Peyer's patch (tissue), 4 donors: ENCODE results near the gene UBAC1.

DNA sequence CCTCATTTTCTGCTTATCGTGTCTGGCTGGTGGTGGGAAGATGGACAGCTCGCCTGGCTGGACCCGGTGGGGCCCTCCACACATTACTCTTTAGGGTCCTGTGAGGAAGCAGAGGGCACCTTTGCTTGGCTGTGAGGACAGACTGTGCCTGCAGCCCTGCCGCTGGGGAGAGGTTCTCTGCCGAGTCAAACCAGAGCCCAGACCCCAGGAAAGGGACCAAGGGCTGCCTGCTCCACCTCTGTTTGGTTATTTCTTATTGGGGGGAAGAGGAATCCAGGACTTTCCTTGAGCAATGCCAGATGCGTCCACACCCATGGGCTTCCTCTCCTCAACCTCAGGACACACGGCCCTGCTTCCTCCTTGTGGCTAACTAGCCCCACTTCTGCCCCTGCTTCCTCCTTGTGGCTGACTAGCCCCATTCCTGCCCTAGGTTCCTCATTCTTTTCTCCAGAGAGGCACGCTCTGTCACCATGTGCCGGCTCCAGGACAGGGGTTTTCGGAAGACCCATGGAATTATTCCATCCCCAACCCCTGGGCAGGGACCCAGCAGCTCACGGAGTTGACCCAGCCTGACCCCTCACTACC lies 11.4 kb upstream of the FCN1 start:
- PRO-cap: no peak
- RAMPAGE, long total RNA, 4 experiments: no peak in any of the 4 experiments

DNA sequence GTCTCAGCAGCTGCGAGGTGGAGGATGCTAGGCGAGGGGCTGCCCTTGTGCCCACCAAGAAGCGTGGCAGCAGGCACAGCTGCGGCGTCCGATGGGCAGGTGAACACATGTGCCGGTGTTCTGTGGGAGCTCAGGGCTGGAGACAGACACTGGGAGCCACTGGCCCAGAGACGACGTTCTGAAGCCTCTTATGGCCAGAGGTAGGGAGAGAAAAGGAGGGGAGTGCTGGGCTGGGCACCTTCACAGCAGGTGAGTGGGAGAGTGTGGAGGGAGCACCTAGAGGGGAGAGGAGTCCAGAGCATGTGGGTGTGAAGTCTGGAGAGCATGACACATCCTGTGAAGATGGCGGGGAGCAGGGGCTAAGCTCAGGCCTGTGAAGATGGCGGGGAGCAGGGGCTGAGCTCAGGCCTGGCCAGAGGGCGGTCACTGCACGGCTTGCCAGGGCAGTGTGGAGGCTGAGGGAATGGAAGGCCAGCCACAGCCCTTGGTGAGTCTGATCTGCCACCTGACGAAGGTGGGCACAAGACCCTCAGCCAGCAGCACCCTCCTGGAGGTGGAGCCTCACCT lies 79.2 kb upstream of the FCN1 start:
- PRO-cap: no peak
- RAMPAGE, long total RNA, 4 experiments: no peak in any of the 4 experiments

DNA sequence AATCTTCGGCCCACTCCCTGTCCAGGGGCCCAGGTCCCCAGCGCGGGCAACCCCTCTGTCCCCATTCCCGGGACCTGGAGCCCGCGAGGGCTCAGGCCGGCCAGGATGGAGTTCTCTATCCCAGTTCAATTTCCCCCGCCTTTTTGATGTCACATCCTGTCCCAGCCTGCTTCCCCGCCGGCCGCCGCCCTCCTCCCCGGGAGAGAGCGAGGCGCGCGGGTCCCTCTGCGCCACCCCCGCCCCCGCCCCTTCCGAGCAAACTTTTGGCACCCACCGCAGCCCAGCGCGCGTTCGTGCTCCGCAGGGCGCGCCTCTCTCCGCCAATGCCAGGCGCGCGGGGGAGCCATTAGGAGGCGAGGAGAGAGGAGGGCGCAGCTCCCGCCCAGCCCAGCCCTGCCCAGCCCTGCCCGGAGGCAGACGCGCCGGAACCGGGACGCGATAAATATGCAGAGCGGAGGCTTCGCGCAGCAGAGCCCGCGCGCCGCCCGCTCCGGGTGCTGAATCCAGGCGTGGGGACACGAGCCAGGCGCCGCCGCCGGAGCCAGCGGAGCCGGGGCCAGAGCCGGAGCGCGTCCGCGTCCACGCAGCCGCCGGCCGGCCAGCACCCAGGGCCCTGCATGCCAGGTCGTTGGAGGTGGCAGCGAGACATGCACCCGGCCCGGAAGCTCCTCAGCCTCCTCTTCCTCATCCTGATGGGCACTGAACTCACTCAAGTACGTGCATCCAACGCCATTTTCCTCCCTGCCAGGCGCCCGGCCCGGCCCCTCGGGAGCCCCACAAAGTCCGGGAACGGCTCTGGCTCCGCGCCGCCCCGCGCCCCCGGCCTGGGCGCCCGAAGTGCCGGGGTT lies 12.2 kb upstream of the OLFM1 start:
- PRO-cap: bidirectional peak, plus-strand start at position 349 of the sequence, minus-strand start at position 187 of the sequence
- RAMPAGE, long total RNA, 4 experiments: no peak in any of the 4 experiments

DNA sequence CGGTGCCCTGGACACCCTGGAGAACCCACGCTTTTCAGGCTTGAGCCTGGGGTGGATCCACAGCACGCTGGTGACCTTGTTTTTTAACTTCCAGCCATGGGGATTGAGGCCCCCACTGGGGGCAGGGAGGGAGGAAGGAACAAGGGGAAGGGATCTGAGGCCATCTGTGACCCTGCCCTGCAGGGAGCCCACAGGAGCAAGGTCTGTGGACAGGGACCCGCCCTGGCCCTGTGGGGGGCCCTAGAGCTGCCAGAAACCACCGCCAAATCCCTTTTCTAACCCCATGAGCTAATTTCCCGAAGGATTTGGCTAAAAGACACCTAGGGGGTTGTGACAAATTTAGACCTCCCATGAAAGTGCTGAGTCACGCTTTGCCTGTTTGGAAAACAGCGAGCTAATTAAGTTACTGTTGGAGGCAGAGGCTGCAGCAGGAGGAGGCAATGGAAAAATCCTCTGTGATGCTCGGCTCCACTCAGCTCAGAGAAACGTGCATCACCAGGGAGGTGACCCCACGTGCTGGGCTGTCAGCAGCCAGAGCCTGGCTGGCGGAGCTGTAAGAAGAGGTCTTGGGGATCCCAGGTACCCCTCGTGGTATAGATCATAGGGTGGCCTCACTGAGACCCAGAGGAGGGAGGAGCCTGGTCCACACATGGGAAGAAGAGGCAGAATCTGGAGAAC lies 50.0 kb downstream of the OLFM1 start:
- PRO-cap: no peak
- RAMPAGE, long total RNA, 4 experiments: no peak in any of the 4 experiments

DNA sequence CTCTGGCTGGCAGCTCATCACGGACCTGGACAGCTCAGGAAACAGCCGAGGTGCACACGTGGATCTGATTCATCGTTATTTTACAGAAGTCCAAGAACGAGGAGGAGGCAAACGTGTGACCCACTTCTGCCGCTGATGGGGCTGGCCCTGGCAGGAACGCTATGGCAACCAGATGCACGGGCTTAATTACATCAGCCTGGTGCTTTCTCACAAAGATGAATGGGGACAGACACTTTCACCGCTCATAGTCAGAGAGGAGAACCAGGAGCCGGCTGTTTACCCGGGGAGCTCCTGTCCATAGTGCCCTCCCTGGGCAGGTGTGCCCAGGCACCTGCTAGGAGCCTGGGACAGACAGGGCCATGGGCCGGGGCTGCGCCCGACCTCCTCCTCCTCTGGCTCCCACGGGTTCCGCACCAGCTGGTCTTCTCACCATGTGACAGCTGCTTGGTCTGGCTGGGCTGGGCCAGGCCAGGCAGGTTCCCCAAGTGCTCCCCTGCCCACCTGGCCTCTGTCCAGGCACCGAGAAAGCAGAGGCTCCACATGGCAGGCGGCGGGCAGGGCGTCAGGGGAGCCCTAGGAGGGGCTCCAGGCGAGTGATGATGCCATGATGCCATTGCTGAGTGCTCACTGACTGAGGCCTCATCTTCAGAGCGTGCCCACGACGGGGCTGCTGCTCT lies 59.9 kb downstream of the OLFM1 start:
- PRO-cap: no peak
- RAMPAGE, long total RNA, 4 experiments: no peak in any of the 4 experiments

- PRO-cap: no peak
- RAMPAGE, long total RNA, 4 experiments: no peak in any of the 4 experiments
Measured at GRCh38 chr9:135441289-135441906, 38.2 kb upstream of the PPP1R26 start.

GRCh38 chr9:135500222-135500426 lies 358 bp upstream of the MRPS2 start:
- PRO-cap: no peak
- RAMPAGE, long total RNA, 4 experiments: no peak in any of the 4 experiments

DNA sequence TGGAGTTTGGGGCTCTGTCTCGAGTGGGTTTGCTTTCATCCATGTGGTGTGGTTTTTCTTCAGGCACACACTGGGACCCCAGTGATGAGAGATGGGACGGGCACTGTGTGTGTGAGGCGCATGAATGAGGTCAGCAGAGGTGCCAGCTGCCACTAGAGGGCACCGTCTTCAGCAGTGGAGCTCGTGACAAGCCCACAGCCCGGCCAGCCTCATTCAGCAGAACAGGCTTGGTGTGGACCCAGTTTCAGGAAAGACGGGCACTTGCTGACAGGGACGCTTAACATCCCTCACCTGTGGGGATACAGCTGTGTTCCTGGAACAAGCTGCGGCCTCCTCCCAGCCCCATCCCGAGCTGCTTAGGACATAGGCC lies 4.2 kb downstream of the MRPS2 start:
- PRO-cap: no peak
- RAMPAGE, long total RNA, 4 experiments: no peak in any of the 4 experiments

DNA sequence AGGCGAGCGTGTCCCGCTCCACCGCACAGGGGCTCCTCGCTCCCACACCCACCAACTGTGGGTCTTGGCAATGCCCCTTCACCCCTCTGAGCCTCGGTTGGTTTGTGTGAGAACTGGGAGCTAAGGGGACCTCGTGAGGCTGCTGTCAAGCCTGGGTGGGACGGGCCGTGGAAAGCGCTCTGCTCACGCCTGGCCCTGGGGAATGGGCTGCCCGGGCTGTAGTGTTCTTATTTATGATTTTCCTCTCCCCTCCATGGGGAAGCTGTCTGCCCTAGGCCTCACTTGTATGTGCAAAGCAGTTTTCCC lies 7.1 kb downstream of the MRPS2 start:
- PRO-cap: no peak
- RAMPAGE, long total RNA, 4 experiments: no peak in any of the 4 experiments

DNA sequence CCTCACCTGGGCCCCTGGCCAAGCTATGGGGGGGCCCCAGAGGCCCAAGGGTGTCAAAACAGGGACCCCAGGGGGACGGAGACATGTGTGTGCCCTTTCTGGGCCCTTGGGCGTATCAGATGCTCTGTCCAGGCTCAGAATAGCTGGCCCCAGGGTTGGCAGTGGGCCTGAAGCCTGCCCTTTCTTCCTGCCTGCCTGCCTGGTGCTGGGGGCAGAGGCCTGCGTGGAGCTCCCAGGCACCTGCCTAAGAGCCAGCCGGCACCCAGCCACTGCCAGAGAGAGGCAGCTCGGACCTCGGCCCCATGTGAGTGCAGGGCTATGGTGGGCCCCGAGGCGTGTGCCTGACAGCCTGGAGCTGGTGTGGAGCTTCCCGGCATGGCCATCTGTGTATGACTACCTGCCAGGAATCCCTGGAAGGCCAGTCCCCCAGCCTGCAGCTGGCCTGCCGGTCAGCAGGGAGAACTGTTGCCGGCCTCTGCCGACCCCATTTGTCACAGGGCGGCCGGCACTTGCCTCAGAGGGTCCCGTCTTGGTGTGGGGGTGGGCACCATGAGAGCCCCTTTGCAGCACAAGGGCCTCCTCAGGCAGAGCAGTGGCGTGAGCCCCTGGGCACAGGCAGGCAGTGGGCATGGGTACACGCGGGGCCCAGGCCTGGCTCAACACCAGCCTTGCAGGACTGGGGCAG lies 42.0 kb downstream of the KCNT1 start:
- PRO-cap: no peak
- RAMPAGE, long total RNA, 4 experiments: no peak in any of the 4 experiments

- PRO-cap: no peak
- RAMPAGE, long total RNA, 4 experiments: no peak in any of the 4 experiments
Measured at GRCh38 chr9:135906476-135906982, 817 bp downstream of the CAMSAP1 start.

DNA sequence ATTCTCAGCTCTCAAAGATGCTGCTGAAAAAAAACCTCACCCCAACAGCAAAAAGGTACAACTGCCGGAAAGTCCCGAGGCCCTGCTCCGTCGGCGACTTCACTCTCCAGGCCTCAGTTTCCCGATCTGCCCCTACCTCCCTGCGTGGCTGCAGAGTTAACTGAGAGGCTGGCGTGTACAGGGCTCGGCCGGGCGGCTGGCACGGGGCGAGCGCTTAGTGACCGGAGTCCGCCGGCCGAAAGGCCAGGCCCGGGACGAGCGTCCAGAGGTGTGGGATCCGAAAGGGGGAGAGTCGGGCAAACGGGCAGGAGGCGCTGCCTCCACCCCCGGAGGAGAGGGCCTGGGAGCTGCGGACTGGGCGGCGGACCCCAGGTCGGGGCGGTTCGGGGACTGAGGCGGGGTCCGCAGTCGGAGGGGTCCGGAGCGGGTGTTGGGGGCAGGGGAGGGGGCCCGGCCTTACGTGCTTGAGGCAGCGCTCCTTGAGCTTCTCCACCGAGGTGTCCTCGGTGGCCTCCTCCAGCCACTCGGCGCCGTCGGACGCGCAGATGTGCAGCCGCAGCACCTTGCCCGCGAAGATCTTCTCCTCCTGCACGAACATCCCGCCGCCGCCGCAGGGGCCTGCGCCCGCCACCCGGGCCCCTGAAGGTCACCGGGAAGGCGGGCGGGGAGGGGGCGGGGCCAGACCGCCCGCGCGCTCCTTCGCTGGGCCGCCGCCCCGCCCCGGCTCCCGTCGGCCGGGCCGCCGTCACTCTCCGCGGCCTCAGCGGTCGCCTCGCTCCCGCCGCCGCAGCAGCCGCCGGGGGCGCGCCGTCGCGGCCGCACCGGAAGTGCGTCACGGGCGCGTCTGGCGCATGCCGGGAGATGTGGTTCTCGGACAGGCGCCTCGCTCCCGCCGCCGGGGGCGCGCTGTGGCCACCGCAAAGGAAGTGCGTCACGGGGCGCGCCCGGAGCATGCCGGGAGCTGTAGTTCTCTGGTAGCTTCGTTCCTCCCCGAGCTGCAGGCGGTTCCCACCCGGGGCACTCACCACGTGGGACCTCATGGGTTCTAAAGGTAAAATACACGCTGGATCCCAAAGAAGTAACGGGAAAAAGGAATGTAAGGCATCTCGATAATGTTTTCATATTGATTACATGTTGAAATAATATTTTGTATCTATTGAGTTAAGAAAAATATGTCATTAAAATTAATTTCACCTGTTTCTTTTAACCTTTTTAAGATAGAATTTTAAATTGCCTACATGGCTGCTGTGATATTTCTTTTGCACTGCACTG lies at the start of gene UBAC1:
Gene UBAC1, minus strand, starts transcription at position 809 of the 1,272 bp plus-strand sequence.
- PRO-cap: unidirectional peak, minus-strand start at position 641 of the sequence; unidirectional peak, minus-strand start at position 798 of the sequence
- RAMPAGE, long total RNA, 4 experiments: start-site peak on the minus strand in 2 of 4 experiments, centred at positions 641 to 647 of the sequence, 105 to 185 reads per replicate

DNA sequence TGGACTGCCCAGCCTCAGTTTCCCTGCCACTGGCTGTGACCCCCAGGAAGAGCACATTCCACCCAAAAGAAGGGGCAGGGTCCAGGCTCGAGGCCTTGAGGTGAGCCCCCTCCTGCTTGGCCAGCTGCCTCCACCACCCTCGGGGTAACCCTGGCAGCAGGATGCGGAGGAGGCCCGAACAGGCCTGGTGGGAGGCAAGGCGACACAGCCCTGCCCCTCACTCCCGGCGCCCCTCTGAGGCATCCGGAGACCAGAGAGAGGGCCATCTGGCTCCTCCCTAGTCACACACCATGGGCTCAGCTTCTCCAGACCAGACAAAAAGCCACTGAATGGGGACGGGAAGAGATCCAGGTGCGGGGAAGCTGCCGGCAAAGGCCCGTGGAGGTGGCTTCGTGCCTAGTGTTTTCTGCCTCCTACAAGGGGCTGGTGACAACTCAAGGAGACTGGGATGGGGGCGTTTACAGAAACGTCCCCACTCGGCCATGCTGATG lies 42.1 kb downstream of the NACC2 start:
- PRO-cap: no peak
- RAMPAGE, long total RNA, 4 experiments: no peak in any of the 4 experiments

DNA sequence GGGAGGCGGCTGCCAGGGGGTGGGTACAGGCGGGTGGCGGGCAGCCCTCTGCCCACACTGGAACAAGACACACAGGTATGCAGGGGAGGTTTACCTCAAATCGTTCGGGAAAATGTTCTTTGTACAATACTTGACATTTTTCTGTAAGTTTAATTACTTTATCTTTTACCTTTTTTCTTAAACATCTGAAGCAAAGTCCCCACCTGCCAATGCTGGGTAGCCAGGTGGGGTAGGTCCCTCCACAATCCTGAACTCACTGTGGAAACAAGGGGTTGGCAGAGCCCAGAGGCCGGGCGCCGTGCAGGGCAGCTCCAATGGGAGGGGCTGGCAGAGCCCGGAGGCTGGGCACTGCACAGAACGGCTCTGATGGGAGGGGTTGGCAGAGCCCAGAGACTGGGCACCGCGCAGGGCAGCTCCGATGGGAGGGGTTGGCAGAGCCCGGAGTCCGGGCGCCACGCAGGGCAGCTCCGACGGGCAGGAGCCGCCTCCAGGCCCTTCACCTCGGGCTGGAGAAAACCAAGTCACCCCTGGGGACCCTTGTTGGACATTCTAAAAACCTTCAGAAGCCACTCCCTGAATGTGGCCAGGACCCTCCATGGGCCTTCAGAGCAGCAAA lies 9.4 kb downstream of the NACC2 start:
- PRO-cap: unidirectional peak, plus-strand start at position 434 of the sequence
- RAMPAGE, long total RNA, 4 experiments: no peak in any of the 4 experiments

DNA sequence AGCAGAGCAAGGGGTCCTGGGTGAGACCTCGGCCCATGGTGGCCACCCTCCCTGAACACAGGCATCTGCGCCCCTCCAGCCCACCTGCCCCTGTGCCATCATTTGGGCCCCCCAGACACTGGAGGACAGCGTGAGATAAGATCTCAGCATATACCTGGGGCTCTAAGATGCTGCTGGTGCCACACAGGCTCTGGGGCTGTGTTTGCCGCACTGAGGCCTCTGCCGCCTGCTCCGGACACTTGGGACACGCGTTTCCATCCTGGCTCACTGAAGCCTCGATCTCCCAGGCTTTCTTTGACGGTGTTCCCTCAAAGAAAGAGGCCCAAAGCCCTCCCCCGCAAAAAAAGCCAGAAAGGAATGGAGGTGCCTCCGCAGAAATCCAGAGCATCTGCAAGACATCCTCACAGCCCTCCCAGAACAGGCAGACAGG lies 3.4 kb downstream of the TMEM250 start:
- PRO-cap: no peak
- RAMPAGE, long total RNA, 4 experiments: no peak in any of the 4 experiments

DNA sequence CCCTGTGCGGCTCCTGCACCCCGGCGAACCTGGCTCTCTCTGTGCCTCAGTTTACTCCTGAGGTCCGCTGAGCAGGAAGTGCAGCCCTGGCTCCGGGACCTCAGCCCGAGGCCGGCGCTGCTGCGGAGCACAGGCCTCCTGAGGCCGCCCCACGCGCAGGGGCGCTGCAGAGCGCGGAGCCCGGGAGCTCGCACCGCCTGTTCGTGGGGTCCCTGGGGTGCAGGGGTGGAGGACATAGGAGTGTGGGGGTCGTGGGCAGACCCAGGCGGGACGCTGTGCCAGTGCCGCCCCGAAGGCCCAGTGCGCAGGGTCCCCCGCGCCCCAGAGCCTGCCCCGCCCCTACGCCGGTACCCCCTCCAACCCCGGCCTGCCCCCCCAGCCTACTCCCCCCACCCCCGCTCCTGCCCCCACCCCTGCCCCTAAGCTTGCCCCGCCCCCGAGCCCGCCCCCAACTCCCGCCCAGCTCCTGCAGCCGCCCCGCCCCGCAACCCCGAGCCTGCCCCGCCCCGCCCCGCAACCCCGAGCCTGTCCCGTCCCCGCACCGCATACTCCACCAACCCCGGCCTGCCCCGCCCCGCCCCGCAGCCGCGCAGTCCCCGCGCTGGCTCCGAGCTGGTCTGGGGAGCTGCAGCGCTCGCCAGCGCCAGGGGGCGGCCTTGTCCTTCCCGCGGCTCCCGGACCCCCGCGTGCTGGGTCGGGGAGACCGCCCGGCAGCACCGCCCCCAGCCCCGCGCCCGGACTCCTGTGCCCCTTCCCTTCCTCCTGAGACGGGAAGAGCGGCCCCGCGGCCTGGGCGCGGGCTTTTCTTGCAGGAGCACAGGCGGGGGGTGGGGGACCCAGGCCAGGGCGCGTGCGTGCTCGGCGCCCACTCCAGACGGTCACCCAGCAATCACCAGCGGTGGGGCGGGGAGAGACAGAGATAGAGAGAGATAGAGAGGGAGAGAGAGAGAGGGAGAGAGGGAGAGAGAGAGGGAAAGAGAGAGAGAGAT lies 14.4 kb upstream of the TMEM250 start:
- PRO-cap: no peak
- RAMPAGE, long total RNA, 4 experiments: no peak in any of the 4 experiments

DNA sequence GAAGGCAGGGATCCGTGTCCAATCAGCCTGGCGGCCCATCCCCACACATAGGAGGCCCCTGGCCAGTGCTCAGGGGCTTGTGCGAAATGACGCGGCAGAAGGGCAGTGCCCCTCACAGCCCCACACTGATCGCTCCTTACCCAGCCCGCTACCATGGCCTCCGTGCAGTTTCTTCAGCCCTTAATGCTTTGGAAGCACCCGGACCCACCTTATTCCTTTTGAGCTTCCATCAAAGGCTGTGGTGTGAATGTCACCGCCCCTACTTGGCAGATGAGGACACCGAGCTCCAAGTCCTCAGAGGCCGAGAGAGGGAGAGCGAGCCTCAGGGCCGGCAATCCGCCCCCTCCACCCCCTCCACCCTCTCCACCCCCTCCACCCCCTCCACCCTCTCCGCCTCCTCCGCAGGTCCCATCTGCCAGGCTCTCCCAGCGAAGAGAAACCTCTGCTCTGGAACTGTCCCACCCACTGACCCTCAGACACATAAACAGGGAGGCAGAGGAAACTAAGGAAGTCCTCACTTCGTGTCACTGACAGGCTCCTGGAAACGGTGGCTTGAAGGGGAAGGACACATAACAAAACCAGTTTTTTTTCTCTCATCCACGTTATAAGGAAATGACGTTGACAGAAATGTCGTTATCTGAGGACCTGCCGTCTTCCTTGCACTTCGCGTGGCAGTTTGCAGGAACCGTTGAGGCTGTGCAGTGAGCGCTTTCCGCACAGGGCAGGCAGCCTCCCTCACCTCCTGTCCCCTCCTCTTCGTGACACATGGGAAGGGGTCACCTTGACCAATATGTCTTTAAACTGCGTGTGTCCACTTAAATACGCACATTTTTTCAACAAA lies 13.9 kb downstream of the QSOX2 start:
- PRO-cap: bidirectional peak, plus-strand start at position 681 of the sequence, minus-strand start at position 540 of the sequence
- RAMPAGE, long total RNA, 4 experiments: no peak in any of the 4 experiments

DNA sequence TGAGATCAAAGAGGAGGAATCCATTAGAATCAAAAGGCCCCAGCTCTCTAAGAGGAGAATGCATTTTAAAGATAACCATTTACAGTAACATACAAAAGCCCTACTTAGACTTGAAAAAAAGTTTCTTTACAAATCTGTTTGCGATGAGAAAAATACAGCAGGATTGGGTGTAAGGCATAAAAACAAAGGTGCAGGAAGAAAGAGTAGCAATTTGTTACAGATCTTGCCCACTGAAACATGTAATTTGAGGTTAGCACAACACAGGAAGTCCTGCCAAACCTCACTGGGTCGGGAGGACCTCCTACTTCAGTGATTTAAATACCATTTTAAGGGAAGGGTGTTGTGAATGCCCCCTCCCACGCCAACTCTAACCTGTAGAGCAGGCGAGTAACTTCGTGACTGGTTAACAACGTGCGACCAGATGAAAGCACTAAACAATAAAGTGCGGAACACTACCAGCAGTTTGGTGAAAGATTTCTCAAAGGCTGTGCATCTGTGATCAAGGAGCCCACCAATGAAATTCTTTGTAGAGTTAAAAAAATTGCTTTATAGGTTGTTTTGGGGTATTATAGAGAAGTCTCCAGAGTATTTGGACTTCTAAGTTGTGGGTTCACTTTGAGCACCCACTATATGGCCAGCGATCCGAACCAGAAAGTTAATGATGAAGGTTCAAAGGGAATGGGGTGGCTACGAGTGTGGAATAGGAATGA lies 1.1 kb downstream of the QSOX2 start:
- PRO-cap: no peak
- RAMPAGE, long total RNA, 4 experiments: no peak in any of the 4 experiments

- PRO-cap: no peak
- RAMPAGE, long total RNA, 4 experiments: no peak in any of the 4 experiments
Measured at GRCh38 chr9:136308960-136309672, 5.2 kb upstream of the CCDC187 start.

- PRO-cap: no peak
- RAMPAGE, long total RNA, 4 experiments: no peak in any of the 4 experiments
Measured at GRCh38 chr9:136331234-136331789, 4.0 kb downstream of the GPSM1 start.